ENCODE measurements around a stretch of chr11.

GRCh38 chr11:126922524-126923139 lies 77.9 kb downstream of the KIRREL3 start:
- PRO-cap = no peak

DNA sequence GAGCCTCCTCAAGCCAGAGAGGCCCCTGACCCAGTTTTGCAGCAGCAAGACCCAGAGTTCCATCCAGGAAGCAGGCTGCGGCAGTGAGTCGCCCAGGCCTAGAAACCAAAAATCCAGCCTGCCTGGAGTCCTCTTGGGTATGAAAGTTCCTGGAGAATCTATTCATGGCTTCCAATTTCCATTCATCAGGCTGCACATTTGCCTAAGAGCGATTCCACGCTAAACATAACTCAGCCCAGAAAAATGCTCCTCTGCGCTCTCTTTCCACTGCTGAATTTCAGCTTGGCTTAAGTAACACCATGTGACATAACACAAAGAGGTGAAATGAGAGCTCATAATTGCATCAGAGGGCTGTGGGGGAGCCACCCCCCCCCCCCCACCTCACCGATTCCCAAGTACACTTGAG lies 71.0 kb downstream of the KIRREL3 start:
- PRO-cap = no peak

- PRO-cap = no peak
Observed at GRCh38 chr11:128342413-128343540, 244.6 kb downstream of the ETS1 start.

DNA sequence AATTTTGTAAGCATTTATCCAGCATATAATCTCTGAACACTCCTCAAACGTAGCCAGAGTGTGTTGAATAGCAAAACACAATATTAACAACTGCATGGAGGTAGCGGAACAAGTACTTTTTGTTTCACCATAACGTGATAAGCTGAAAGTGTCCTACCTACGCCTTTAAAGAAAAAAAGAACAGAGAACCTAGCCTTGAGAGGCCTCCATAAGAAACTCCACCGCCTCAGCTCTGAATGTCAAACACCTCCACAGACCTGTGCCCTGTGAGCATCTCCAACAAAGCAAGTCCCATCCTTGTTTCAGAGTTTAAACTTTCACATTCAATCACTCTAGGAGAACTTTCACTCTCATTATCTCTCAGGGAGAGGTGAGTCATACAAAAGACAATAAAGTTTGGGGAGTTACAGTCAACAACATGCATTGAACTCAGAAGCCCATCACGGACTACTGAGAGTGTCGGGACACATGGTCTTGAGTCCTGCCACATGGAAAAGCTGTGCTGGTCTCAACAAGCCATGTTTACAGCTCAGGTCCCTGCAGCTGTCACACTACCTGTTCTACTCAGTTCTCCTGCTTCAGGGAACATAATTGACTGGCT lies 115.3 kb downstream of the ETS1 start:
- PRO-cap = no peak

DNA sequence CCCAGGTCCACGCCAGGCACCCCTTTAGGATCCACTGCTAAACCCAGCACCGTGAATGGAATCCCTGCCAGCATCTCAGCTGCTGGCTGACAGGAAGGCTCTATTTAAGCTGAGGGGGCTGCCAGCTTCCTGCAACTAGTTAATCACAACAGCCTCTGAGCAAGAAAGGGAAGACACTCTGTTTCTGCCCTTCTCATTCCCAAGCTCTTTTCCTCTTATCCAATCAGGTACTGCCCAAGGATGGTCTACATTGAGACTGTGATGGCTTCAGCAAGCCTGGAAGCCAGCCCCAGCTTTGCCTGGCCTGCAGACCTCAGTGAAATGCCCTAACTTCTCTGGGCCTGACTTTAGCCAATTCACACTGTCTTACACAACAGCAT lies 112.7 kb downstream of the ETS1 start:
- PRO-cap = no peak

DNA sequence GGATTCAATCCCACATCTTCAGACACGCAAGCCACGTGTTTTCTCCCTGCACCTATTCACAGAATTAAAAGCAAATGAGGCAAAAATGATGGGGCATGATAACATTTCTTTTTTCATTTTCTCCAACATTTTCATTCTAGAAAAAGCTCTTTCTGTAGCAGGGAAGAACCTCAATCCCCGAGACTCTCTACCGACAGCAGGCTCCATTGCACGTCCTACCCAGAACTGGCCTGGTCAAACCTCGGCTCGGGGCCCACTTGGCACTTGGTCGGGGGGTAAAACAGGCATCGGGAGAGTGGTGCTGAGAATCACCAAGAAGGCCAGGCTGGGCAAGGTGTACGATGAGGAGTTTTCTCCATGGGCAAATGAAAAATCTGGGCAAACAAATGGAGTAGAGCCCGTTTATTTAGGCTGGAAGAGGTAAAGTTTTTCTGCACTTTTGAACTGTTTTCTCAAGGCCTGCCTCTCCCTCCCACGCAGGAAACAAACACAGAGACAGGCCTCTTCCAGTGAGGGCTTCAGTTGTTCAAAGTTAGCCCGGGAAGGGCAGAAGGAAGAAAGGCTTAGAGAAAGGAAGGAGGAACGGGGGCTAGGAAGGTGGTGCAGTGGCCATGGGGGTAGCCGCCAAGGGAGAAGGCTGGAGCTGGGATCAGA lies 87.7 kb downstream of the ETS1 start:
- PRO-cap = no peak

GRCh38 chr11:128516420-128517205 lies 70.7 kb downstream of the ETS1 start:
- PRO-cap = no peak

- PRO-cap = no peak
Observed at GRCh38 chr11:128550813-128551388, 36.5 kb downstream of the ETS1 start.

DNA sequence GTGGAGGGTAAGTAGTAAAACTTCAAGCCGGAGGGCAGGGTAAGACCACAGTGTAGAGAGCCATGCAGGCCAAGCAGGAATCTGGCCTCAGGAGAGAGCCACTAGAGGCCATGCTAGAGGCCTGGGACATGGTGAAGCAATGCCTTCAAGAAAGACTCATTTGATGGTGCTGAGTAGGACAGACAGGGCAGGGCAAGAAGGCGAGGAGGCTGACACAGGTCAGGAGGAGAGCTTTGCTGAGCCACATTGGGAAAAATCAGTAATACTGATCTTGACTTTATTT lies 26.3 kb downstream of the ETS1 start:
- PRO-cap = no peak

DNA sequence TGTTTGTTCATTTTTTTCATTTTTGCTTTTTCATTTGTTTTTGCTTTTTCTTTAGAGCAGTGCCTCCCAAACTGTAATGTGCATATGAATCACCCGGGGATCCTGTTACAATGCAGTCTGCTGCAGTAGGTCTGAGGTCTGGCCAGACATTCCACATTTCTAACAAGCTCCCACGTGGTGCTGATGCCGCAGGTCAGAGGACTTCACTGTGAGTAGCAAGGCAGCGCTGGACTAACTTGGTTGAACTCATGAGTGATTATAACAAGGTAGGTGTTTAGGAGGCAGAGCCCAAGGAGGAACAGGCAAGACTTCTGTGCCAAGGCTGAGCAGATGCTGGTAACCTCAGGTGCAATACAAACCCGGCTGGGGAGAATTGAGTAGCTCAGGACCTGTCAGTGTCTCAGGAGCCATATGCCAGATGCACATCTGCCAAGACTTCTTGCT lies 4.4 kb downstream of the ETS1 start:
- PRO-cap = no peak

- PRO-cap = no peak
Observed at GRCh38 chr11:128624218-128625386, 37.2 kb upstream of the ETS1 start.

- PRO-cap = no peak
Observed at GRCh38 chr11:128625387-128625866, 38.1 kb upstream of the ETS1 start.

DNA sequence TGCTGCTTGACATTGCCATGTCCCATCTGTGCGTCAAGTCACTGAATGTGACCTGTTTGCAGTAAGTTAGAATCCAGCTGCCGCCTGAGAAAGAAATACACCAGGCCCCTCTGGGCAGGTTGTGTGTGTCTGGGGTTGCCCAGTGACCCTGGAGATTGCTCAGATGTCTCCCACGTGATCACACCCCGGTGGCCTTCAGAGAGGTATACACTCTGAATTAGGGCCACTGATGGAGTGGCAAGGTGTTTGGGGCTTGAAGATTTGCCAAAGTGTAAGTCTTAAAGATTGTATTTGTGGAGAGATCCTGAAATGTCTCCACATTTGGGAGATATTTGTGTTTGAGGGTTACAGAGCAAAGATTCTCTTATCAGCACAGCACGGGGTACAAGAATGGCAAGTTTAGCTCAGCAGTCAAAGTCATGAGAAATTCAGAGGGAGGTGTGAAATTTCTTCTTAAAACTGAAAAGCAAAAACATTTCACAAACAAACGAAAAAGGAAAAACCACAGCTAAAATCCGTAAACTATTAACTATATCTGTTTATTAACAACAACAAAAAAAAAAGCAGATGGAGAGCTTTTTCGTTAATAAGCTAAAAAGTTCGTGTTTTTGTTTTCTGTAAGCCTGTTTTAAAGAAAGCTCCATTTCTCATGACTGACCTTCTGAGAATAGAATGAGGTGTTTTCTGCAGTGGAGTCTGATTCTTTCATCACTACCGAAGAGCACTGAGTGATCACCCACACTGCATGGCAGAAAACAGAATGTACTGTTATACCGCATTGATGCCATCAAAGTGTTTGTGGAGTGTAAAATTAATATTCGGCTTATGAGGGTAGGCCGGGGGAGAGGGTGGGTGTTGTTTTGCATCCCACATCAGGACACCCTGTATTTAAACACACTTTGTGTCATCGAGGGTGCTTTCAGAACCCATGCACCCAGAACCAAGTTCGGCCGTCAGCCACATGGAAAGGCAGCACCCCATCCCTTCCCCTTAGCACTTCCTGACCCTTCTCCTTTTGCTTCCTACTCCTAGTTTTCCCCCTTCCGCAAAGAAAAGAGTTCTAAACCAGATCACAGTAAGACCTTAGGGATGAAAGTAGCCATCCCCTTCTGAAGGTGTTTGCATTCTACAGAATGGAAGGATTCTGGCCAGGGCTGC lies 41.1 kb upstream of the ETS1 start:
- PRO-cap = no peak

DNA sequence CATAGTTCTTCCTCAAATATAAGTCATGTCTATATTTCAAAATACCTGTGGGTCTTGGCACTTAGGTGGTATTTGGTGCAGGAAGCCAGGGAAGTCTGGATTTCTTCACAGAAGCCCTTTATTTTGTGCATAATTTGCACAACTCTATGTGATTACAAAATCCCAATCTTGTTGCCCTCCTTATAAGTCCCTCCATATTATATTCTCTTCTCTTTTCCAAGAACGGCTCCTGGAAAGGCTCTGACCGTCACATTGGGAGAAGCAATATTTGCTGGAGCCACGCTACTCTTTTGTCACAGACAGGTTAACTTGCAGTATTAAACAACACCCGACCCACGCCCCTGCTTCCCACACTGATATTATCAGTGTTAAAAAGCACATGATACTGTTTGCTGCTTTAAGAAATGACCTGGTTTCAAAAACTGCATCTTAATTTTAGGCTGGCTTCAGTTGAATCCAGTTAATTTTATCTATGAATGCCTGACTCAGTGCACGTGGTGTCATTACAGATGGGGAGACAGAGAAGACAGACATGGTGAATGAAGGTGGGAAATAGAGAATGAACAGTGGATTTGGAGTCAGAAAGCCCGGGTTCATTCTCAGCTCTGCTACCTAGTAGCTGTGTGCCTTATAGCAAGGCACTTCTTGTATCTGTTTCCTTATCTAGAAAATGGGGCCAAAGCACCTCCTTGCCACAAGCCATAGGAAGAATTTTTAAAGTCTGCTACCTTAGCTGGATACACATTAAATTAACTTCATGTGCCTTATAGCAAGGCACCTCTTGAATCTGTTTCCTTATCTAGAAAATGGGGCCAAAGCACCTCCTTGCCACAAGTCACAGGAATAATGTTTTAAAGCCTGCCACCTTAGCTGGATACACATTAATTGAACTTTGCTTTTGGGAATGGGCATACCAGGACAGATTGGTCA lies 3.2 kb downstream of the FLI1 start:
- PRO-cap = no peak

DNA sequence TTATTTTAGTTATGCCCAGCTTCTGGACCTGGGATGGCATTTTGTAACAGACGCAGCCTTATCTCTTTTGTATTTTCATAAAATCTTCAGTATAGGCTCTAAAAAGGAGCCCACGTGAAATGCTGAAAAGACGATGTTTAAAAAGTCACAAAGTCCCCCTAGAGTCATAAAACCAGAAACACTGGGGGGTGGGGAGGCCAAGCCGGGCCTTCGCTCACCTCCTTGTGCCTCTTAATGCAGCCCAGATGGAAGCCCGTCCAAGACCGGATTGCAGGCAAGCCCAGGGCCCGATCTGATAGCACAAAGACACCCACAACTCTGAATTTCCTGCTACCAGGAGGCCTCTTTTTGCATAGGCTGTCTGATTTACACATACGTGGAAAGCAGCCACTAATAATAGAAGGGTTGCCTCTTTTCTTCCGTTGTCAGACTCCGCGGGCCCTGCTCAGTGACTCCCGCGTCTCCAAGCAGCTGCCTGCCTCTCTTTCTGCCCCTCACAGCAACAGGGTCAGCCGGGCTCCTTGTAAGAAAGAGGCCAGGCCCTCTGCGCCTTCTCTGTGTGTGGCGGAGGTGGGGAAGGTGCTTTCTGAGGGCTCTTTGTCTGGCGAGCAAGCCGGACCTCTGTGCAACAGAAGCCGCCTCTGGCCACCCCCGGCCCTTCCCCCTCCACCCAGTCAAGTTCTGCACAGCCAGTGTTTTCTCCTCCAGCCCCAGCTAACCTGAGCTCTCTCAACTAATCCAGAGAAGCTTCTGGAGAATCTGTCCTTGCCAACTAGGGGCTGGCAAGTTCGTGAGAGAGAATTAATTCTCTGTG lies 26.6 kb downstream of the FLI1 start:
- PRO-cap = no peak

DNA sequence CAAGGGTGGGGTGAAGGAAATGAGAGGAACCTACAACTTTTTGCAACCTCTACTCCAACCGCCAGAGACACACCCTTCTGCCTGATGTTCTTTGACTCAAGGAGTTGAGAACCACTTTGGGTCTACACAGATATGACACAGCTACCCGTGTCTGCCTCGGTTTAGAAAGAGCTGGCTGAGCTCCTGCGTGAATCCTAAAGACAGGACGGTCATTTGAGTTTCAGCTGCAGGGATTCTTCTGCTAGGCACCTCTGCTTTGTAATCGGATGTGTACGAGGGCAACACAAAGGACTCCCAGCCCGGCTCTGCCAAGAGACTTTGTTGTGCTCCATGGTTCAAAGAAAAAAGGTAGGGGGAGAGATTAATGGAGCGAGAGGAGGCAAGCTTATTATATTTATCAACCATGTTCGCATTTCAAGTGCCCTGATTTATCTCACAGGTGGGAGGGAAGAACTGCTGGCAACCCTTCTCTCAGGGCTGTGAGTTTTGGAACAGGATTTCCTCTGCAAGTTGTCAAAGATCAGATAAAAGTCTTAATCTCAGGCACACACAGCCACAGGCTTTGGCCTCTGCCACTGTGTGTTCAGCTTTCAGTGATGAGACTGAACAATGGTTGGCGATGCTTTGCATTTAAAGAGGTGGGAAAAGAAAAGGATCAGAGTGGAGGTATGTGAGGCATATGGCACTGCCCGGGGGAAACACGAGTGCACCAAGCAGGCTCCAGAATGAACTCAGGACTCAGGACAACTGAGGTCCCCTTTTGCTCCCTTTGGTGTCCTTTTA lies 35.2 kb downstream of the FLI1 start:
- PRO-cap = no peak

- PRO-cap = no peak
Observed at GRCh38 chr11:128767864-128768674, 74.2 kb downstream of the FLI1 start.

- PRO-cap = no peak
Observed at GRCh38 chr11:128937403-128937673, 5.3 kb downstream of the TP53AIP1 start.

DNA sequence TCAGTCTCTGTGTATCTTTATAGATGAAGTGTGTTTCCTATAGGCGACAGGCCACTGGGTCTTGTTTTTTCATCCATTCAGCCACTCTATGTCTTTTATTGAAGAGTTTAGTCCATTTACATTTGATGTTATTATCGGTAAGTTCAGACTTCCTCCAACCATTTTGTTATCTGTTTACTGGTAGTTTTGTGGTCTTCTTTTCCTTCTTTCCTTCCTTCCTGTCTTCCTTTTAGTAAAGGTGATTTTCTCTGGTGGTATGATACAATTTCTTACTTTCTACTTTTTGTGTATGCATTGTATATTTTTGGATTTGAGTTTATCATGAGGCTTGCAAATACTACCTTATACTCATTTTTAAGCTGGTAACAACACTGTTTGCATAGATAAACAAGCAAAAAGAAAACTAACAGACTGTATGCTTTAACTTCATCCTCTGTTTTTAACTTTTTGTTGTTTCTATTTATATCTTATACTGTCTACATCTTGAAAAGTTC lies 62.1 kb upstream of the TP53AIP1 start:
- PRO-cap = no peak

DNA sequence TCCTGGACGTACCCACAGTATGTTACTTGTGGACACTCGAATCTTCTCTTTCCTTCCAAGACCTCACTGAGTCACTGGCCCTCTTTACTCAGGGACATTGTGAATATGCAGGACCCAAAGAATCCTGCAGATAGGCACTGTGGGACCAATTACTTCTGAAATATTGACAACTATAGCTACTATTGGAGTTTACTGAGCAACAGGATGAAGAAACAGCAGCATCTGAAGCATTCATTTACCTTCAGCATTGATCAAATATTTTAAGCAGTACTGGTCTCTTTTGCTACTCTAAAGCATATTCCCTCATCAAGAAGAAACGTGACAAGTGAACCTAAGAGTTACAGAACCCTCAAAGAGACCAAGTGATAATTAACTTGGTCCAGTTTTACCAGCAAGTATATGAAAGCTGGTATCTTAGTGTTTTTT lies 29.8 kb upstream of the ARHGAP32 start:
- PRO-cap = no peak

All from ascending aorta (tissue), 1 donor.